HCT116 (cell line): ENCODE results near the gene DGCR6L.

DNA sequence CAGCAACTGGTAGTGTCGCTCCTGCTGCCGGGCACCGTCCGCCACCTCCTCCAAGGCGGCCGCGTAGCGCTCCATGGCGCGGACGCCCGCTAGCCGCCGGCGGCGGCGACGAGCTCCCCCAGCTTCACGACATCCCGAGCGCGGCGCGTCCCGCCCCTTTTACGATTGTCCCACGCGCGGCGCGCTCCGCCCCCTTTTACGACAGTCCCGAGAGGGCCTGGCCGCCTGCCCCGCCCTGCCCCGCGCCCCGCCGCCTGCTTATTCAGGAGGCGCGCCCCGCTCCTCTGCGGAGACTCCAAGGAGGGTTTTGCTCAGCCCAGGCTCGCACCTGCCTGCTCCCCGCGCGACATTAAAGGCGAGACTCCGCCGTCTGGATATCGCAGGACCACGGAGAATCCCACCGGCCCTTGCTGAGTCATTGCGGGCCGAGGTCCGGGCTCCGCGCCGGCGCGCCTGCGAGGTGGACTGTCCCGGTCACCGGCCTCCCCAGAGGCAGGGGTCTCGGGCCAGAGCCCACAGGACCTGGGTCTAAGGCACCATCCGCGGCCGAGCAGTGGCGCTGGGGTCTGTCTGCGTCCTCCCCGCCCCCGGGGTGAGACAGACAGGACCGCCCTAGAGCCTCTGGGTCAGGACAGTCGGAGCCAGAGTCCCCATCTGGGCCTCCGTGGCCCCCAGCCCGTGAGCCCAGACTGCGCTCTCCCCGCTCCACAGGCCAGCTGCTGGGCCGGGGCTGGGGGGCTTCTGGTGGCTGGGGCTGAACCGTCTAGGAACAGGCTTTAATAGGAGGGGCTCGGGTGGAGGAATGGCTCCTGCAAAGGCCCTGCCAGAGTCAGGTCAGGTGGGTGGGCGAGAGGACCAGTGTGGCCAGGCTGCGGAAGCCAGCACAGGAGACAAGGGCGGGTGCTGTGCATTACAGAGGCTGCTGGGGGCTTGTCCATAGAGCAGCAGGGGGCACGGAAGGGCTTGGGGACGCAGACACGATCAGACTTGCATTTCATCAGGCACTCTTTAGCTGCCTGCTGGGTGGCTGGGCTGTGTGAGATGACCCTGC is at the start of gene DGCR6L:
DGCR6L (minus strand) TSS at position 147 of the 1,051 bp plus-strand sequence.
- RRBS = no CpG with 5 or more reads among the region's 88 CpGs

DNA sequence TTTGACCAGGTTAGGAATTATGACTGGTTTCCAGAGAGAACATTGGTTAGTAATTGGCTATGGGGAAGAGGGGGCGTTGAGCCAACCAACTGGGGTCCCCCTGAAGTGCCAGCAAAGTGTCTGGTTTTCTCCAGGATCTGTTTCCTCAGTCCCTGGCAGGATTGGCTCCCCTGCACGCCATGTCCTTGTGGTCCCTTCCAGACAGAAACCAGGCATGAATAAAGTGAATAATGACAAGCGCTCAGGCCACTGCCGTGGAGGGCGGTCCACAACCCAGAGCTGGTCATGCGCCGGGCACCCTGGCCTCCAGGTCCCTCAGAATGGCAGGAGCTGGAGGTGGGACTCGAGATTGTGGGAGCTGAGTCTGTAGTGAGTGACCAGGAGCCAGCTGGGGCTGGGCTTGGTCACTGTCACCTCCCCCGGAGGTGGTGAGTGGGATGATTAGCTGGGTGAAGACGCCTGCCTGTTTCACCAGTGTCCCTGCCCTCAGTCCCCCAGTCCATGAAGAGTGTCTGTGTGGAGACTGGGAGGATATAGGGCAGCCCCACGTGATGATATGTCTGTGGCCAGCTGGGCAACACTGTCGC is 1.2 kb upstream of the DGCR6L start:
- RRBS = no CpG with 5 or more reads among the region's 12 CpGs

DNA sequence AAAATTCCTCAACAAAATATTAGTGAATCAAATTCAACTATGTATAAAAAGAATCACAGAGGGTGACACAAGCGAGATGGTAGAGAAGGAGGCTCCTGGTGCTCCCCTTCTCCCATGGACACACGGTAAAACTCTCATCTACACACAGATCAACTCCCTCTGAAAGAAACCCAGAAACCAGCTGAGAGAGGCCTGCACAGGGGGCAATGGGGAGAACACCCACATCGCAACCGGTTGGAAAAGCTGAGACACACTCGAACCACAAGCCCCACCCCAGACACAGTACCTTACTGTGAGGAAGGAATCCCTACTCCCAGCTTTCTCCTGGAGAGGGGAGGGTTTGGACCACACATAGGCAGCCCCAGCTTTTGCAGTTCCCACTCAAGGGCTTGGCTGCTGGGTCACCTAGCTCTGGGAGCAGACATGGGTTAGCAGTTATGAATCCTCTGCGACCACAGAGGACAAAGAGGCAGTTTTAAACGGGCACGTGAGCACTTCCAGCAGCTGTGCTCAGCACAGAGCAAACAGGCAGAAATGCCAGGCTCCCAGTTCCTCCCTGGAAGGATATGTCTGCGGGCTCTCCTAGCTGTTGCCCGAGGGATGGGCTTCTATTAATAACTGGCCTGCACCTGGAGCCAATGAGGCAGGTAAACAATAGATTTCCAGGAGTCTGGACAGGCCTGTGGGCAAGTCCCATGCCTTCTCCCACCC is 21.5 kb upstream of the ZNF74 start:
- RRBS = no CpG with 5 or more reads among the region's 10 CpGs

GRCh38 chr22:20408124-20408580 is 14.2 kb downstream of the ZNF74 start:
- RRBS = no CpG with 5 or more reads among the region's 4 CpGs

GRCh38 chr22:20424808-20425970 is 12.4 kb downstream of the SCARF2 start:
- RRBS = 94% methylated on average over 29 of the region's 121 CpGs

DNA sequence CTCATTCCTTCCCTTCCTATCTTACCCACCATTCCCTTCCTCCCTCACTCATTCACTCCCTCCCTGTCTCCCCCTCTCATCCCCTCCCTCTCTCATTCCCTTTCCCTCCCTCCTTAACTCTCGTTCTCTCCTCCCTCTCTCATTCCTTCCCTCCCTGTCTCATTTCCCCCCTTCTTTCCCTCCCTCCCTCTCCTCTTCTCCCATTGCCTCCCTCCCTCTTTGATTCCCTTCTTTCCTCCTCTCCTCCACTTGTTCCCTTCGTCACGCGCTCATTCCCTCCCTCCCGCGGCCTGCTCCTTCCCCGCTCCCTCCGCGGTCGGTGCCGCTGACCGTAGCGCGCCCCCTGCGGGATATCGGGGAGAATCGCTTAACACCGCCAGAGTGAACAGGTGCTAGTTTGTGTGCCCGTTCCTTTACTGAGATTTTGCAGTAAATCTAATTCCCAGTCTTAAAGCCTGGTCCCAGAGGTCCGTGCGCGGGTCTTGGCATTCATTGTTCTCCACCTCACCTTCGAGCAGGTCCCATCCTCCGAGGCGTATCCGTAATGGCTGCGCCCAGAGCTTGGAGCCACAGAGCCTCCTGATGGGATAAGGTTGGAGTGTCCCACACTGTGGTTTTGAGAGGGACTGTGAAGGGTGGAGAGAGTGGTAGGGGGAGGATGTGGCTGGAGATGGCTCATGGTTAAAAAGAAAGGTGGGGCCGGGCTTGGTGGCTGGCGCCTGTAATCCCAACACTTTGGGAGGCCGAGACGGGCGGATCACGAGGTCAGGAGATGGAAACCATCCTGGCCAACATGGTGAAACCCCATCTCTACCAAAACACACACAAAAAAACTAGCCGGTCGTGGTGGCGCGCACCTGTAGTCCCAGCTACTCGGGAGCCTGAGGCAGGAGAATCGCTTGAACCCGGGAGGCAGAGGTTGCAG is 966 bp upstream of the KLHL22 start:
- RRBS = no CpG with 5 or more reads among the region's 40 CpGs

- RRBS = no CpG with 5 or more reads among the region's 15 CpGs
Observed at GRCh38 chr22:20519898-20520891, 12.8 kb downstream of the MED15 start.

DNA sequence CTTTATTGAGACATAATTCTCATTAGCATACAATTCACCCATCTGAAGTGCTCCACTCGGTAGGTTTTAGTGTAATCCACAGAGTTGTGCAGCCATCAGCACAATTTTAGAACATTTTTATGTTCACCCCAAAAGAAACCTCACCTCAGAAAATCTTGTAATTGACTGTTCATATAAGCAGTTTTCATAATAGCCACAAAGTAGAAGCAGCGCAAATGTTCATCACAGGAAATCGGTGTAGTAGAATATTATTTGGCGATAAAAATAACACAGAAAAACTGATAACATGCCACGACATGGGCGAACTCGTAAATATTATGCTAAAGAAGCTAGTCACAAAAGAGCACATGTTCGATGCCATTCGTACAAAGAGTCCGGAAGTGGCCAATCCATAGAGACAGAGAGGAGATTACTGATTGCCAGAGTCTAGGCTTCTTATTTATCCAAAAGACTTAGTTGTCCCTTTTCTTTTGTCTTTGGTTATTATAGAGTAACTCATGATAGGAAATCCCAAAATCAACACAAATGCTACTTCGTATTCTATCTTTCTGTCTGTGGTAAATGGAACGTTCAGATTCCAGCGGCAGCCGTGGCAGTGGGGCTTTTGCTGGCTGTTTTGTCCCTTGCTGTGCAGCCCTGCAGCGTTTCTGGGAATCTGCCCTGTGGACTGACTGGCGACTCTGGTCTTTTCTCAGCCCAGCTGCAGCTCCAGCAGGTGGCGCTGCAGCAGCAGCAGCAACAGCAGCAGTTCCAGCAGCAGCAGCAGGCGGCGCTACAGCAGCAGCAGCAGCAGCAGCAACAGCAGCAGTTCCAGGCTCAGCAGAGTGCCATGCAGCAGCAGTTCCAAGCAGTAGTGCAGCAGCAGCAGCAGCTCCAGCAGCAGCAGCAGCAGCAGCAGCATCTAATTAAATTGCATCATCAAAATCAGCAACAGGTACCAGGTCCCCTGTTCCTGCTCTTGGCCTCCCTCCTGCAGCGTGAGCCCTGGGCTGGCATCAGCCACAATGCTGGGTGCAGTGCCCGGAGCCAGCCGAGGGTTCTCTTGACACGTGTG is 56.7 kb downstream of the MED15 start:
- RRBS = 93% methylated on average over 3 of the region's 23 CpGs

DNA sequence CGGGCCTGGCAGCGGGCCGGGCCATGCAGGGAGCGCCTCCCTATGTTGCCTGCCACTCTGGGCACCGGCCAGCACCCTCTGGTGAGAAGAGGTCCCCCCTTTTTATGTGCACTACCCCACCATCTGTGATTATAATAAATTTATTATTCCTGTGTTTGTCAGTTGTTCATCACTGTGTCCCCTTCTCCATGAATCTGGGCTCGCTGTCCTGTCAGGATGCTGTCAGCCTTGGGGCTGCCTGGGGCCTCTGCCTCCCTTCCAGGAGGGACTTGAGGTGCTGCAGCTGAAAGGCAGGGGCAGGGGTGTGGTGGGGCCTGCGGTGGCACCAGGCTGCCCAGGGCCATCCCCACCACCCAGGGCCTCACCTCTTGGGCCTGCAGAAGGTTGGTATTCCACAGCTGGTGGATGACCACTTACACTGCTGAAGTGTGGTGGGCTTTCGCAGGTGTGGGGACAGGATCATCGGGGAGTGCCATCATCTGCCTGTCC is 80.1 kb downstream of the MED15 start:
- RRBS = 91% methylated on average over 3 of the region's 9 CpGs

GRCh38 chr22:20729095-20730029 is 44.6 kb upstream of the SERPIND1 start:
- RRBS = no CpG with 5 or more reads among the region's 25 CpGs

- RRBS = no CpG with 5 or more reads among the region's 22 CpGs
Observed at GRCh38 chr22:20865384-20866855, 7.1 kb downstream of the SNAP29 start.

DNA sequence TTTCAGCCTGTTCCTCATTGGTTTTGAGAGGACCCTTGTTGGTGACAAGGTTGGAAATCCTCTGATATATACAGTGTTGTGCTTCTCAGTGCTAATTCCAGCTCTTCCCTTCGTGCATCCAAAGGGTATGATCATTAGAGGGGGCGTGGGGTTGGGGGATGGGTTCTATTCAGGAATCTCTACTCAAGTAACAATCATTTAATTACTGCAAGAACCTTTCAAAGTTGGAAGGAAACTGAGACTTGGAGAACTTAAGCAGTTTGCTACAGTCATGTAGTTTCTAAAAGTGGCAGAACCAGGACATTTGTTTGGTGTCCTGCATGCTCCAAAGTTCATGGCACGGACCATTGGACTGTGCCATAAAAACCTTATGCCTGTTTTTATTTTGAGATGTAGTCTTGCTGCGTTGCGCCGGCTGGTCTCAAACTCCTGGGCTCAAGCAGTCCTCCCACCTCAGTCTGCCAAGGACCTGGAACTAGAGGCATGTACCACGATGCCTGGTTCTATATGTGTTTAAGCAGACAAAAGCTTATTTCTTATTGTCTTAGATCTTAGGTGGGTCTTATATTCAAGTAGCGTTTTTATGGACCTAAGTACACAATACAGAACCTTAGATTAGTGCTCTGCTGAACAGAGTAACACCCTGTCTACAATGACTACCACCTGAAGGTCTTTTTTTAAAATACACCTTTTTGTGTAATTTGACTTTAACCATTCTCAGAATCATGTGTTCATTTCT is 18.6 kb upstream of the AIFM3 start:
- RRBS = no CpG with 5 or more reads among the region's 8 CpGs

- RRBS = 1% methylated on average over 7 of the region's 38 CpGs
Observed at GRCh38 chr22:20957538-20958114, 9.4 kb upstream of the AIFM3 start.

DNA sequence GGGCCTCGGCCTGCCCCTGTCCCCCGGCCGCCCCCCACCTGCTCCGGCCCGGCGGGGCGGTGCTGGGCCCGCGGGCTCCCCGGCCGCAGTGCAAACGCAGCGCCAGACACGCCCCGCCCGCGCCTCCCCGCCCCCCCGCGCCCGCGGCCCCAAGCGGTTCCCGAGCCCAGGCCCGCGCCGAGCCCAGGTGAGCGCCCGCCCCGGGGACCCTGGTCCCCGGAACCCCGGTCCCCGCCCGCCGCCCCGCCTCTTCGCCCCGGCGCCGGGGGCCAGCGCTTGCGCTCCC is 2.1 kb upstream of the AIFM3 start:
- RRBS = no CpG with 5 or more reads among the region's 42 CpGs

GRCh38 chr22:21448842-21449664 is 18.1 kb upstream of the TMEM191C start:
- RRBS = no CpG with 5 or more reads among the region's 22 CpGs

- RRBS = 91% methylated on average over 13 of the region's 41 CpGs
Observed at GRCh38 chr22:21449665-21450811, 17.1 kb upstream of the TMEM191C start.

DNA sequence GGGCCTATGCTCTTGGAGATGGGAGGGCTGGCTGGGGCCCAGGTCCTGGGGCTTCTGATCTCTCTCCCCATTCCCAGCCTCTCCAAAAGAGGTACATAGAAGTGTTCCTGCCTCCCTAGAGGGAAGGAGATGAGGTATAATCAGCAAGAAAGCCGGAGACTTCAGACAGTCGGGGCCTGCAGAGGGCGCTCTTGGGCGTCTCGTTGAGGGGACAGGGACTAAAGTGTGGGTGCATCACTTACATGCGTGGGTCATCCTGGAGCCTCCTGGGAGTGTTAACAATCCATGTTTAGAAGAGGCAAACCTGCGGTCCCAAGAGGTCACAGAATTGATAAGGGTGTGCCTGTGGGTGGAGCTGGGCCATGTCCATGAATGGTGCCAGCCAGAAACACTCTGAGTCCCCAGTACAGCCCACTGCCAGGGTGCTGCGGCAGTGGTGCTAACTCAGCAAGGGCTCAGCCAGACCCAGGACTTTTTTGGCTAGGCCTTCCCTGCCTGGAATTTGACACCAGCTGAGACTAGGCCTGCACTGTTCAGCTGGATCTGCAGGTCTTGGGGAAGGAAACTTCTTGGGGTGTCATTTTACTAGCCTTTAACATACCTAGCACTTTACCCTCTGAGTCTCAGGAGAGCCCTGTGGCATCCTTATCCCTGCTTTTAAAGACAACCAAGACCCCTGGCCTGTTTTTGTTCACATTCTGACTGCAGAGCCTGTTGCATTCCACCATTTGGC is 5.6 kb downstream of the YDJC start:
- RRBS = no CpG with 5 or more reads among the region's 8 CpGs

GRCh38 chr22:21641211-21641912 is 740 bp upstream of the SDF2L1 start:
- RRBS = 3% methylated on average over 2 of the region's 15 CpGs

- RRBS = 1% methylated on average over 26 of the region's 55 CpGs
Observed at GRCh38 chr22:21642630-21643756, 891 bp downstream of the SDF2L1 start.

DNA sequence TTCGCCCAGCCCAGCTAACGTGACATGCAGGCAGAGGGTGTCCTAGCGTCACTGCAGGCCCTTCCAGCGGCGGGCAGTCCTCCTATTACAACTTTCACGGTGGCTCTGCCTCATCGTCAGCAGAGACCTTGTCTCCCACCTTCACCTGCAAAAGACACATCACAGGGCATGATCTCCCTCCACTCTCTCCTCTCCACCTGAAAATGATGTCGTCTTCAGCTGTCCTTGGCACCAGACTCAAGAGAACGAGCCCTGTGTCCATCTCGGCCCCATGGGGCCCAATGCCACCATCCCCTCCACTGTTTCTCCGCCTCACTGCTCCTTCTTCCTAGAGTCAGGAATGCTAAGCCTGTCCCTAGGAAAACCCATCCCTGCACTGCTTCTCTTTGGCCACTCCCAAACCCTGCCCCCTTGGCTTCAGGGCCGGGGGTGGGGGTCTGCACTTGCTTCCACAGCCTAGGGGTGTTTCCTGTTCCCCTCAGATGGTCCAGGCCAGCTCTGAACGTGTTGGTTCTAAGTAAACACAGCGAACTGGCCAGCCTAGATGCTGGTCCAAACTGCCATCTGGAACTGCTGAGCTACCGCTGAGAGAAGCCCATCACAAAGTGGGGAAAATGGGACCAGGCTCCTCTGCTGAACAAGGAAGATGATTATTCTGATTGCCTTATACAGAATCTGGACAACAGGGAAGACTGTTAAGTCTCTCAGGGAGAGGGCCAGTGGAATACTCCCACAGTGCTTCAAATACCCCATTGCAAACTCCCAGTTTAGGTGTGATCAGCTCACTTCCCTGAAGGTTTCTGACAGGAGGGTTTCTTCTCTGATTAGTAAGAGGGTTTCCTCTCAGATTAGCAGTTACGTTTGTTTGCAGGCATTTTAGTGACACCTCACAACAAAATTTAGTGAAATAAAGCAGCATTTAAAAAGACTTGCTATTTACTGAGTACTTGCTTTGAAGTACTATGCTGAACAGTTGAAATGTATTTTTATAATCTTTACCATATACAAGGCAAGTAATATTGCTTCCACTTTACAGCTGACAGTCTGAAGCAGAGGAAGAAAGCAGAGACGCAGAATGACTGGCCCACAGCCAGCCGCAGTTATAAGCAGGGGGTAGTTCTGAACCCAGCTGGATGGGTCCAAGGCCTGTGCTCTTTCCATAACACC is 23.5 kb upstream of the YPEL1 start:
- RRBS = no CpG with 5 or more reads among the region's 18 CpGs